M059J (cell line): ENCODE results near the genes CT83, ZCCHC12 and SLC25A43.

DNA sequence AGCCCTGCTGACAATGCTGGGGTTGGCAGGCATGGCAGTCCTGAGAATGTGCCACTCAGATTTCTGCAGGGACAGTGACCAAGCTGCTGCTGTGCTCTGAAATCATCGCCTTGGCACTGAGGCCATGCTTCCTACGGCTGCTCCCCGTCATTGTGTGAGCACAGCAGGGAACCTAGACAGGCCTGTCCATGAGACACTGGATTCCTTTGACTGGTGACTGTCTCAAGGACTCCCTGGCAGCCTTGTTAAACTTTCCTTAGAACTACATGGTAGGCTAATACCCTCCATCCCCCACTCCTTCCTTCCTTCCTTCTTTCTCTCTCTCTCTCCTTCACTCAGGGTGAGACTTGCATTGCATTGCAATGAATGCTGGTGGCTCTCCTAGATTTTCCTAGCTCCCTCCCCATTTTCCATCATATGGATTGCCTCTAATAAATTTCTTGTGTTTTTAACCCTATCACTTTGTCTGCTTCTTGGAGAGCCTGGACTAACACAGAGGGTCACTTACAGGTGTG, 111.5 kb downstream of the LUZP4 start:
- RAMPAGE, long total RNA: no peak

DNA sequence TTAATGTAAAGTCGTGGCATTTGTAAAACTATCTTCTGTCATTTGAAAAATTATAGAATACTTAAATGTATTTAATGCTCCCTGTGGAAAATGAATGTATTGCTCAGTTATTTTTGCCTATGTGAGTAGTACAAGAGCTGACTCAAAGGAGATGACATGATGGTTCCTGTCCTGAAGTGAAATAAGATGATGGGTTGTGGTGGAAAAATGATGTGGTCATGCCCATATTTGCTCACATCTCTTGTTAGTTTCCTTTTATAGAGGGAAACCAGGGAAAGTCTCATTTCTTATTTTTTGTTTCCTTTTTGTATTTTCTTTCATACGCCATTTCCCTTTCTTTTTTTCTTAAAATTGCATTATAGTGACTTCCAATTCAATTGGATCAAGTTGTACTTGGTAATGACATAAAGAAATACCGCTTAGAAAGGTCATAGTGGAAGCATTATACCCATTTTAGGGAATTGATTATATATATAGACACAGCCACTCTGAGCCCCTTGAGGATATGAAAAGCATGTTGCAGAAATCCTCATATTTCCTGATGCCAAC, 23.8 kb downstream of the PLS3 start:
- RAMPAGE, long total RNA: no peak

DNA sequence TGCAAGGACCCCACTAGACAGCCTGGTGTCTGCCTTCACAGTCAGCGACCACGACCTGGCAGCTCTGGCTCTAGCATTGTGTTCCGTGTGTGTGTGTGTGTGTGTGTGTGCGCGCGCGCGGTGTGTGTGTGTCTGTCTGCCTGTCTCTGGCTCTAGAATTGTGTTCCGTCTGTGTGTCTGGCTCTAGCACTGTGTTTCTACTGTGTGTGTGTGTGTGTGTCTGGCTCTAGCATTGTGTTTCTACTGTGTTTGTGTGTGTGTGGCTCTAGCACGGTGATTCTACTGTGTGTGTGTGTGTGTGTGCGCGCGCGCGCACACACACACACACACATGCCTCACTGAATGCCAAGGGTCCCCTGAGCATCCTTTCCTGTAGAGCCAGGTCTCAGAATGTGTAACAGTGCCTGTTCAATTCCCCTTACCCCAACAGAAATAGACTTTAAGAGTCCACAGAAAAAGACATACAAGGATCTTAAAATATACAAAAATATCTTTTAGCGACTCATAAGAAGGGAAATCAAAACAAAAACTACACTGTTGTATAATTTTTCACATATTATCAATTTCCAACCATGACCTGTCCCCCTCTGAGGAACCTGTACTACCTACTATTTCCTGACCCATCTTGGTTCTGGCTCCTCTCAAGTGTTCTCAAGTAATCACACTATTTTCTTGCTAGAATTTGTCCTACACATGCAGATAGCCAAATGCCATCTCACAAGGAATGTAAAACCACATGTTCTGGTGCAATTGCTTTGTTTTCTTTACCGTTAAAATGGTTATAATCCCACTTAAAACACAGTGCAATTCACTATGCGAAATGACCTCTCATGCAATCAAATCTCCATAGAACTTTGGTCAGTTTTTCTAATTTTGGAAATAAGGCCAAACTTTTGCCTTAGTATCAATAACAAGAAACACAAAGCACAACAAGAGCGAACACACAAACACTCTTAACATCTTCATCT, 203.2 kb upstream of the AGTR2 start:
- RAMPAGE, long total RNA: no peak

GRCh38 chrX:116462690-116463423, at the start of gene CT83:
Gene CT83 (minus strand): TSS chrX:116462976.
- RAMPAGE, long total RNA: no peak

- RAMPAGE, long total RNA: no peak
Measured at GRCh38 chrX:118347093-118347661, 1.3 kb downstream of the WDR44 start.

GRCh38 chrX:118671039-118671473, 56.4 kb upstream of the IL13RA1 start:
- RAMPAGE, long total RNA: no peak

DNA sequence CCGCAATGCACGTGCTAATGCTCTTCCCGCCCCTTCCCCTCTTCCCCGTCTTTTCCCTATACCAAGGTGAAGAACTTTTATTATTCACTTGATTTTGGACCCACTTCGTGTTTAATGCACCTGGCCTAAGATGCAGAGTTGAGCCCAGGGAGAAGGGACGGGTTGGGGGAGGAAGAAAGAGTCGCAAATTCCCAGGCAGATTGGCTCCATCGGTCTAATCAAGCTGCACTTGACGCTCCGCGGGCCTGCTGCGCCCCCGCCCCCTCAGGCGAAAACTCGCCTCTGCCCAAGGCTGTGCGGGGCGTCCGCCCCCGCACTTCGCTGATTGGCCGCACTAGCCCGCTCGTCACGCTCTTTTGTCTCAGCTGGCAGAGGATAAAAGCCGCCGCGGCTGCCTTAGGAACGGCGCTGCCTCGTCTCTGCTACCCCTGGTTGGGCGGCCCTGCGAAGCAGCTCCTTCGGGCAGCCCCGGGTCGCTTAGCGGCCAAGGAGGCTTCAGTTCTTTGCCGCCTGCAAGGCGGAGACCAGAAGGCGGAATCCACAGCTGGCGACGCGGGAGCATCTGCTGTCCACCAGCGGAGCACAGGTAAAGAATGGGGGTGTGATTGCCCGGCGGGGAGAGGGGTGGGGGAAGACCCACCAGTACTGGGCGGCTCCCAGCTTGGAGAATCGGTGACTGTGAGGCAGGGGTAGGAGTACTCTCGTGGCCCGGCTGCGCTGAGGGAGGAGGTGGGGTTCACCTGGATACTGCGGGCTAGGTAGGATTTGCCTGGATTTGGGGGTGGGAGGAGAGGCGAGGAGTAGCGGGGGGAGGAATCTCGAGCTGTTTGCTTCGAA, at the start of gene ZCCHC12:
Gene ZCCHC12 (plus strand): TSS at position 405 of the 837 bp plus-strand sequence.
- RAMPAGE, long total RNA: no peak

DNA sequence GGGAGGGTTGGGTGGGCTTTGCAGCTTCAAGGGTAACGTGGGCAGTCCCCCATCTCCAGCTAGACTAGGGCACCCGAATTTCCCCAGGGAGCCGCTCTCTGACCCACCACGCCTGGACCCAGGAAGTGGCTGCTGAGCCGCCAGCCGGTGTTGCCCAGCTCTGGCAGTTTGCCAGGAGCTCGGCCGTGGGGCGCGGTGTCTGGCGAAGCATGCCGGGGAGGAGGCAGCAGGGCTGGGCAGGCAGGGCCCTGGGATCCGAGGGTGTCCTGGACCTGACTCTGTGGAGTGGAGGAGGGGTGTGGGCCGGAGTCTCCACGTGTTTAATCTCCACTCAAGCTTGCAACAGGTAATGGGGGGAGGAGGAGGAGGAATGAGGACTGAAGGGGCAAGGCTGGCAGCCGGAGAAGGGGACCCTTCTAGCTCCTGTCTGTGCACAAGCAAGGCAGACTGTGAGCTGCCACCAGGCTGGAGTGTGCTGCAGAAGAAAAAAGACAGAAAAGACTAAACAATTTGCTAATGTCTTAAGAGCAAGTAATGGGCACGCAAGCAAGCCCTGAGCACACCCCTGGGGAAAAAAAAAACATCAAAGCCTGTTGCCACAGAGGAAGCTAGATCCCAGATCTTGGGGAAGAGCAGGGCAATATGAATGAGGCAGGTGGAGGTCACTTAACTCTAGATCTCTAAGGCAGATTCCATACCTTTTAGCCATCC, 2.3 kb downstream of the LONRF3 start:
- RAMPAGE, long total RNA: no peak

DNA sequence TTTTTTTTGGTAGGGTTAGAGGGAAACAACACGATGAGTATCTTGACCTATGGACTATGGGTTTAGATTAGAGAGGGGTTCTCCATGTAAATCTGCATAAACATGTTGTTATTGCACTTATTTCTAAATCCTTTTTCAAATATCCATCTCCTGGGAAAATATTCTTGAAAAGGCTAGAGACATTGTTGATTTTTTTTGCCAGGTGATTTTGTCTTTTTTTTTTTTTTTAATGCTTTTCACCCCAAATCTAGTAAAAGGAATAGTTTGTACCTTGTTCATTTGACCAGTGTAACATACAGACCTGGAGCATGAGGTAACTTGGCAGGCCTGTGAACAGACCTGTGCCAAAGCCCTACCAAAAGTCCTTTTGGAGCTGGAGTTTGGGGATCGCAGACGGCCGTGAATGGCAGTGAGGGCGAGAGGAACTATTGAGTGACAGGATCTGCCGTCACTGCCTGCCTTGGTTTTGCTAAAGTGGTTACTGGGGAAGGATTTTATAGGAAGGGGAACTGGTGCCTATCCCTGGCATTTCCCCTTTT, 14.2 kb downstream of the LONRF3 start:
- RAMPAGE, long total RNA: no peak

DNA sequence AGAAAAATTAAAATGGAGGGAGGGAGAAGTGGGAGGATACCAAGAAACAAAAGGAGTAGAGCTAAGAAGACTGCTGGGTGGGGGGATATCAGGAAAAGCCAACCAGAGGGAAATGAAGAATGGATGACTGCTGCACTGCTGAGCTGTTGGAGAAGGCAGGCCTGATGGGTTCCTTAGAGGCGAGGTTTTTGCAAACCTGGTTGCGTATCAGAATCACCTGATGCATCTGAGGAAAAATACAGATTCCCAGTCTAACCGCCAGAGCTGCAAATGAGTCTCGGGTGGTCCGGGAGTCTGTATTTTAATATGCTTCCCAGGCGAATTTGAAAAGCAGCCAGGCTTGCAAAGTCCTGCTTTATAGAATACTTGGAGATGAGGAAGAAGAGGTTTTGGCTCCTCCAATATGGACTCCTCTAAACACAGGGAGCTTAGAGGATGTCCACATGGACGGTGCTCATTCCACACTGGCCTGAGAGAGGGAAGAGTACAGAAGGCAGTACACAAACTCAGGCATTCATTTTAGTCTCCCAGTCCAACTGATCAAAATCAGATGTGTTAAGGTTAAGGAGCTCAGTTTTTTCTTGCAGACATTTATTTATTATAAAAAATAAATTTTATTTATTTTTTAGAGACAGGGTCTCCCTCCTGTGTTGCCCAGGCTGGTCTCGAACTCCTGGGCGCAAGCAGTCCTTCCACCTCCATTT, 1.7 kb downstream of the PGRMC1 start:
- RAMPAGE, long total RNA: no peak

- RAMPAGE, long total RNA: no peak
Measured at GRCh38 chrX:119390129-119390468, 9.0 kb upstream of the SLC25A43 start.

DNA sequence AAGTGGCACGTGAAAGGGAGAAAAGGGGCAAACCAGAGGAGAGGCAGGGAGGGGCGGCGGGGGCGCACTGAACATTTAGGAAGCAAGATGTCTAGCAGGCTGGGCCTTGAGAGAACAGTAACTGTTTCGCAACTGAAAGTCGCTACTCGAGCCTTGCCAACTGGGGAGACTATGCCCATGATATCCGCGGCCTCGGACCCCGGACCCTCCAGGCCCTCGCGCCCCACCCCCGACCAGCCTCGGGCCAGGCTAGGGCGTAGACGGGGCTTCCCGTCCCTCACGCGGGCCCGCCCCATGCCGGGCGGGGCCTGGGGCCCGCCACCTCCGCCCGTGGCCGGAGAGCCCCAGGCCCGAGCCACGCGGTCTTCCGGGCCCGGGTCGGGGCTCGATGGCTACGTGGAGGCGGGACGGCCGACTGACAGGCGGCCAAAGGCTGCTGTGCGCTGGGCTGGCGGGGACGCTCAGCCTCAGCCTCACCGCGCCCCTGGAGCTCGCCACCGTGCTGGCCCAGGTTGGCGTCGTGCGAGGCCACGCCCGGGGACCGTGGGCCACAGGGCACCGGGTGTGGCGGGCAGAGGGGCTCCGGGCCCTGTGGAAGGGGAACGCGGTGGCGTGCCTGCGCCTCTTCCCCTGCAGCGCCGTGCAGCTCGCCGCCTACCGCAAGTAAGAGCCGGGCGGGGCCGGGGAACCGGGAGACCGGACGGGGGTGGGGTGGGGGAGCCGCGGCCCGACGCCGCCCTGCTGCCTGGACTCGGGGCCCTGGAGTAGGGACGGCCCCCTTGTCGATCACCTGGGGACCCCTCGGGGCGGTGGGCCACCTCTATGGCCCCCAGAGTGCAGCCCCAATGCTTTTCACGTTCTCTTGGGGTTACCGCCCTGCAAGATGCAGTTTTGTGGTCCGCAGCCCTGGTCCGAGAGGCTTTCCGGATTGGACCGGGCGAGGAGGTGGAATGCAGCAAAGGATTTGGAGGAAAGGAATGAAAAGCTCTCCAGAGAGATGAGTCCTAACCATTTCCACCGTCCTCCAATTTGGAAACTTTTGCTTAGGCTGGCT, at the start of gene SLC25A43:
Gene SLC25A43 (plus strand): TSS at position 321 of the 1,054 bp plus-strand sequence.
- RAMPAGE, long total RNA: no peak

DNA sequence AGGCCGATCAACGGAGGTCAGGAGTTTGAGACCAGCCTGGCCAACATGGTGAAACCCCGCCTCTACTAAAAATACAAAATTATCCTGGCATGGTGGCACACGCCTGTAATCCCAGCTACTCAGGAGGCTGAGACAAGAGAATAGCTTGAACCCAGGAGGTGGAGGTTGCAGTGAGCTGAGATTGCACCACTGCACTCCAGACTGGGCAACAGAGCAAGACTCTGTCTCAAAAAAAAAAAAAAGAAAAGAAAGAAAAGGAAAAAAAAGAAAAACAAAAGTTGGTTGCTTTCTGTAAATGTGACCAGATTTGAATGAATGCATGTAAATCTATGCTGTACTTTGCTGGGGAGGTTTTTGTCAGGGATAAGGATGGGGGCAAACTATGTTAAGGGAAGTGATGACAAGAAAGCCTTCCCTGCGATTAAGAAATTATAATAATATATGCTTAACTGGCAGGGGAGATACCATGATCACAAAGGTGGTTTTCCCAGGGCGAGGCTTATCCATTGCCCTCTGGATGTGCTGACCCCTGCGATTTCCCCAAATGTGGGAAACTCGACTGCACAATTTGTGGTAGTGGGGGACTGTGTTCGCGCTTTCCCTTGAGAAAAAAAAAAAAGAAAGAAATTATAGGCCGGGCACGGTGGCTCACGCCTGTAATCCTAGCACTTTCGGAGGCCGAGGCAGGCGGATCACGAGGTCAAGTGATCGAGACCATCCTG, 24.3 kb downstream of the SLC25A43 start:
- RAMPAGE, long total RNA: no peak

- RAMPAGE, long total RNA: no peak
Measured at GRCh38 chrX:119467321-119467898, 834 bp upstream of the SLC25A5 start.

GRCh38 chrX:119481670-119482135, 13.5 kb downstream of the SLC25A5 start:
- RAMPAGE, long total RNA: no peak

GRCh38 chrX:119506143-119506442, 37.8 kb downstream of the SLC25A5 start:
- RAMPAGE, long total RNA: no peak

GRCh38 chrX:119654581-119654927, 38.4 kb downstream of the SEPTIN6 start:
- RAMPAGE, long total RNA: no peak

DNA sequence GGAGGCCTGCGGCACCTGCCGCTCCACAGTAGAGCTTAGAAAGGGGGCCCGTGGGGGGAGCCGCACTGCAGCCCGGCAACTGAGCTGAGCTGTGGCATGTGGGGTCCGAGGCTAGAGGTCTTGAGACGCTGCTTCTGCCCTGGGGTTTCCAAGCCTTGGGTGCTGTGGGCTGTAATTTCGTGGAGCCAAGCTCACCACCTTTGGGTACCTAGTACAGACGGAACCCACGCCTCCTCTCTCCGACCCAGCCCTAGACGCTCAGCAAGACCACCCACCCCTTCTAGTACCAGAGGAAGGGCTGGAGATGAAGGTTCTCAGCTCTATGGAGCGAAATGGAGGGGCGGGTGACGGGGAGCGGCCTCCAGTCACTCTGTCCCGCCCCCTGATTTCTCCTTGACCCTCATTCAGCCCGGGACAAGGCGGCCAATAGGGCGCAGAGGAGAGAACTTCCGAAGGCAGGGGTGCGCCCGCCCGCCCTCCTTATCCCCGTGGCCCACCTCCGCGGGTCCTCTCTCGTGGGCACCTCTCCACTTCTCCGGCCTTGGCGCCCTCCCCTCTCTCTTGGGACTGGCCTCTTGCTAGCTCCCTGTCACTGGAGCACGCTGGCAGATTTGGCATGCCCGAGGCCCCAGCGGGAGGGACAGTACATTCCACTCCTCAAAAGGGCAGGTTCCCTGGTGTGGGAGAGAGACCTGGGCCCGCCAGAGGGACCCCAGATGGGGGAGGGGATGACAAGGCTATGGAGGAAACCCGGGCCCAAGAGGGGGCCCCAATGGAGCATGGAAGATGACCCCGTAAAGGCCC, 982 bp upstream of the SEPTIN6 start:
- RAMPAGE, long total RNA: no peak

GRCh38 chrX:119695402-119696071, 2.6 kb upstream of the SEPTIN6 start:
- RAMPAGE, long total RNA: no peak

GRCh38 chrX:119762701-119763128, 4.3 kb downstream of the SOWAHD start:
- RAMPAGE, long total RNA: no peak